H1 (cell line): Measurements from ENCODE around the gene HSDL2.

DNA sequence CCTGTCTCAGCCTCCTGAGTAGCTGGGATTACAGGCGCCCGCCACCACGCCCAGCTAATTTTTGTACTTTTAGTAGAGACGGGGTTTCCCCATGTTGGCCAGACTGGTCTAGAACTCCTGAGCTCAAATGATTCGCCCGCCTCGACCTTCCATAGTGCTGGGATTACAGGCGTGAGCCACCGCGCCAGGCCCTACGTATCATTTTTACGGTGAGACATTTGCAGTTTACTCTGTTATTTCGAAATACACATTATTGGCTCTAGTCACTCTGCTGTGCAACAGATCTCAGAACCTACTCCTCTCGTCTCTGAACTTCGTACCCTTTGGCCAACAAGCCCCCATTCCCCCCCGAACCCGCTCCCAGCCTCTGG, 858 bp downstream of the PTGR1 start:
- RRBS = no CpG with 5 or more reads among the region's 17 CpGs
CAGE:
- cytosol, long polyA plus RNA = no peak
- long polyA plus RNA = no peak
- nucleus, long polyA plus RNA = no peak

- RRBS = no CpG with 5 or more reads among the region's 7 CpGs
CAGE:
- cytosol, long polyA plus RNA = no peak
- long polyA plus RNA = no peak
- nucleus, long polyA plus RNA = no peak
These were observed 2.2 kb downstream of the DNAJC25 start for GRCh38 chr9:111633179-111633979.

DNA sequence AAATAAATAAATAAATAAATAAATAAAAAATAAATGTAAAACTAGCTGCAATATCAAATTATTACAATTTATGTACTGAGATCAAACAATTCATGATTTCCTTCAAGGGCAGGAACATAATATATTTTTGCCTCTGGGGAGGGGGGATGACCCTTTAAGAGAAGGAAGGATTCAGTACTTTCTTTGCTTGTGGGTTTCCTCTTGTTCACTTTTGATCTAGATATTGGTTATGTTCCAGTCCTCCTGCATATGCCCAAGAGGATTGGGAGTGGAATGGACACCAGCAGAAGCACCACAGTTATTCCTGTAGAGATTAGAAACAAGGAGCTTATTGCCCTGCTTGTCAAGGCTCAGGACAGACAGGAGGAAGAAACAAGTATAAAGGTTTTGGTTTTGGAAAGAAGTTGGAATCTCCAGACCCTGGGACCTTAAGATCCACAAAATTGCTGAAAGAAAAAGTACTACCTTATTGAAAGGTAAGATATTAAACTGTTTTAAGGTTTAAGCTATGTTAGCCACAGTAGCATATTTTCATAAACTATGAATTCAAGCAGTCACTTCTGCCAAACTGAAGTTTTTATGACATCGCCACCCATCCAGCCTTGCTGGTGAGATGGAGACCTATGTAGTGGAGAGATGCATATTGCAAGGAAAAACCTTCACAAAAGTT, 11.6 kb downstream of the DNAJC25 start:
- RRBS = no CpG with 5 or more reads among the region's 1 CpG
CAGE:
- cytosol, long polyA plus RNA = no peak
- long polyA plus RNA = no peak
- nucleus, long polyA plus RNA = no peak

GRCh38 chr9:111857437-111857987, 39.1 kb upstream of the UGCG start:
- RRBS = no CpG with 5 or more reads among the region's 4 CpGs
CAGE:
- cytosol, long polyA plus RNA = no peak
- long polyA plus RNA = no peak
- nucleus, long polyA plus RNA = no peak

DNA sequence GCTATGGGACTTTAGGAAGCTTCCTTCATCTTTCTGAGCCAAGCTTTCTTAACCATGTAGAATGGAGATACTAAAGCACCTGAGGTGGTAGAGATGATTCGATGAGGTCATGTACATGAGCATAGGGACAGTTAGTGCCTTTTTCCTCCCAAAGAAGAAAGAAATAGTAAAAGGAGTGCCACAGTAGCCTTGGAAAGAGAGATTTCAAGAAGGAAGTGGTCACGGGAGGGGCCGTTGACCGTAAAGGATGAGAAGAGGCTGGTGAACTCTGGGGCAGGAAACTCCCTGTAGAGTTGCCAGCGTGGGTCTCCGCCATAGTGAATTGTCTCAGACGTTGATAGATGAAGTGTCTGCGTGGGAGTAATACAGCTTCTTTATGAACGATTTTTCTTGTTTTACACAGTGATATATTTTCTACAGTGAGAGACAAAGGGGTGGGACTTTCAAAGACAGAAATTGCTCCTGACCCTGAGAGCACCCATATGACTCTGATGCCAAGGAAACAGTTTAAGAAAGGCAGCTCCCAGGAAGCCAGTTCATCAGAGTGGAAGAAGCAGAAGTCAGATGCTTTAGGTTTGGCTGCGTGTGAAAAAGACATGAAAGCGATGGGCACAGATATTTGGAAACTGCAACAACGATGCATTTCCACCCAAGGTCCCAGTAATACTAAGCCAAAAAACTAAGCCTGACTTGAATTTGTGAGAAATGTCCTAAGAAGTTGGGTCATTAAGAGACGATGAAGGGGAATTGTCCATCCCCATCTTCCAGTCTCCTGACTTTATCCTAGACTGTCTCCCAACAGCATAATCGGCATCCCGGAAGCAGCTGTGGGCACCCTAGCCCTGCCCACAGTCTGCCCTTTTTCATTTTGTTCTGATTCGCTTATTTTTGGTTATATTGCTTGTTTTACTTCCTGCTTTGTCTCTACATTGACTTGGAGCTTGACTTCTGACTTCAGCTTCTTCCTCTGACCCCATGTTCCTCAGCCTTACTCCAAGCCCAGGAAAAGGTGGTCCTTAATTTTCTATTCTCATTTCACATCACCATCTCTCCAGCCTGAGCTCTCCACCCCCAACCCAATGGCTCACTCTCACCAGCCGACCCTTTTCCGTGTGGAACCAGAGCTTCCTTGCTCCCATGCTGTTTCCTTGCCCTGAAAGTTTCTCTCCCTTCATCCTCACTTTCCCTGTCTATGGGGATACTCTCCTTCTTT, 41.5 kb downstream of the UGCG start:
- RRBS = no CpG with 5 or more reads among the region's 18 CpGs
CAGE:
- cytosol, long polyA plus RNA = no peak
- long polyA plus RNA = no peak
- nucleus, long polyA plus RNA = no peak

DNA sequence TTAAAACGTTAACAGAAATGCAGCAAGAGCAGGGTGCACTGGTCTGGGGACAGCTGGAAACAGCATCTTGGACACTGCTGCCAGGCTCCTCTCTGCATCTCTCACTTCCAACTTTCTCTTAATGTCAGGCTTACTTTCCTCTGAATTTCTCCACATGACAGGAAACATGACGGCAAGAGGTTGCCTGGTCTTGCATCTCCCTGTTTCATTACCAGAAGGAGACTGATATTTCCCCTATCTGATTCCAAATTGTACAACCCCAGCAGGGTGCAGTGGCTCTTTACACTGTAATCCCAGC, 101.5 kb downstream of the UGCG start:
- RRBS = no CpG with 5 or more reads among the region's 2 CpGs
CAGE:
- cytosol, long polyA plus RNA = no peak
- long polyA plus RNA = no peak
- nucleus, long polyA plus RNA = no peak

DNA sequence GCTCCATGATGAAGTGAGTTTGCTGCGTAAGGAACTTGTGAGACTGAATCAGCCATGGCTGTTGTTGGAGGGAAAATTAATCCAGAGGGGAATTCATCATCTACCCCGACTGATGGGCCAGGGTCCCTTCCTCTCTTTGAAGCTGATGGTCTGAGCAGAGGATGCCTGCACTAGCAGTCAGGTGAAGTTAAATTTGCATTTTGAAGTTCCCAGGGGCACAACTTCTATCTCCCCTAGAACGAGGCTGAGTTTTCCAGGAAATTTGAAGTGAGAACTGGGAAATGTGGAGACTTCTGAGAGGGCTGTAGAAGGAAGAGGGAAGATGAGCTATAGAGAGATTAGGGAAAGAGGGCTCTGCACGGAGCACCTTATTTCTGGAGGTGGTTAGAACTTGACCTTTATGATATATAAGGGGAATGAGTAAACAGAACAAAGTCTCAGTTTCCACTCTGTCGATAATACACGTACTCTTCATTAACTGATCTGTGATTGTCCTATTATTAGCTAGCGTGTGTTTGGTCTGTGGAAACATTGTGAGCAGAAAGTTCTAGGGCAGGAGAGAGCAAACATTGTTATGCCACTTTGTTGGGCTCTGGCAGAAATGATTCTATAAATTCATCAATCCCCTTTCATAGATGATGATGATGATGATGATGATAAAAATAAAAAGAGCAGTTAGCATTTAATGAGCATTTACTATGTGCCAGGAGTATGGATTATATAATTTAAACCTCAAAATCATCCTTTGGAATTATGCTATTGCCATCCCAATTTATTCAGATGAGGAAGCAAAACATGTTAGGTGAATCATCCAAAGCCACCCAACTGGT, 118.5 kb downstream of the UGCG start:
- RRBS = no CpG with 5 or more reads among the region's 7 CpGs
CAGE:
- cytosol, long polyA plus RNA = no peak
- long polyA plus RNA = no peak
- nucleus, long polyA plus RNA = no peak

DNA sequence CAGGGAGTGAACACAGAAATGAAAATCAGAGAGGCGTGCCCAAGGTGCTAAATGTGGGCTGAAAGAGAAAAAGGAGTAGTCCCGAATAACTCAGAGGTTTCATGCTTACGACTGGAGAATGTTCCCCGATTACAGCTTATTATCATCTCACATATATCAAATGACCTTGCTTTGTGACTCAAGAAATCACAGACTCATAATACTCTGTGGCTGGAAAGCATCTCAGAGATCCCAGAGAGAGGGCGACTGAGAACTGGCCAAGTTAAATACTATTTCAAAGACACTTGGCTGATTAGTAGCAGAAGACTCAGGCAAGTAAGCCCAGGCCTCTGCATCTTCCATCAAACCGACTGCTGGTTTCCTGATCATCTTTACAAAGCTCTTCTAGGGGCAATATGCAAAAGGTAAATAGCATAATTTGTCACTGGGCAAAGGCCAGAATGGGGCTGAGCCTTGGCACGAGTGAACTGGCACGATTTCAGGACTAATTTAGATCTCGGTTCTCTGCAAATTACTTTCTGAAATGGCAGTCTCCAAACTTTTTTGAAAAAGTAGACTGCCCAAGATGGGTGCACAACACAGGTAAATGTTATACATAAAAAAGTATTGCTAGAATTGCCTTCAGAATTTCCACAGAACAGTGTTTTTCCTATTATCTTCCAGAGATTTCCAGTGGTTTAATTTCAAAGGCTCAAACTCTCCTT, 125.8 kb downstream of the SUSD1 start:
- RRBS = no CpG with 5 or more reads among the region's 9 CpGs
CAGE:
- cytosol, long polyA plus RNA = no peak
- long polyA plus RNA = no peak
- nucleus, long polyA plus RNA = no peak

DNA sequence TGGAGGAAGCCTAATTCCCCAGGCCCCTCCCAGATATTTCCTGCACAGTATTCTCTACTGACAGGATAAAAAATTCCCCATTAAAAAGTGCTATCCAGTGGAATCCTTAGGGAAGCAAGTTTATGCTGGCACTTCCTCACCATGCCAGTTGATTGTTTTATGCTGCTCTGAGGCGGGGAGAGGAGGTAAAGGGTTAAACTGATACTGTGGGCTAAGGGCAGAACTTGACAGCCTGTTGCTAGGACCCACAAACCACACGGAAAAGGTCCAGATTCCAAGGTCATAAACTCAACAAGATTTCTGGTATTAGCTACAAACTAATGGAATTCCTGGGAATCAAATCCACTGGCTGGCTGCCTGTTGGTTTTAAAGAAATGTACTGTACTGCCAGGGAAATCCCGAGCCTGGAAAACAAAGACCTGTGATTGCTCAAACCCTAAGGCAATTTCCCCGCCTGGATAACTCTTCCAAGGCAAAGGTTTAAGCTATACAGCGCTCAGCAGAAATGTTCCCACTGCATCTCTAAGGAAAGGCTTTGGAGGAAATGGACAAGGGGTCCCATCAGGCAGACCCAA, 124.6 kb downstream of the SUSD1 start:
- RRBS = no CpG with 5 or more reads among the region's 5 CpGs
CAGE:
- cytosol, long polyA plus RNA = no peak
- long polyA plus RNA = no peak
- nucleus, long polyA plus RNA = no peak

DNA sequence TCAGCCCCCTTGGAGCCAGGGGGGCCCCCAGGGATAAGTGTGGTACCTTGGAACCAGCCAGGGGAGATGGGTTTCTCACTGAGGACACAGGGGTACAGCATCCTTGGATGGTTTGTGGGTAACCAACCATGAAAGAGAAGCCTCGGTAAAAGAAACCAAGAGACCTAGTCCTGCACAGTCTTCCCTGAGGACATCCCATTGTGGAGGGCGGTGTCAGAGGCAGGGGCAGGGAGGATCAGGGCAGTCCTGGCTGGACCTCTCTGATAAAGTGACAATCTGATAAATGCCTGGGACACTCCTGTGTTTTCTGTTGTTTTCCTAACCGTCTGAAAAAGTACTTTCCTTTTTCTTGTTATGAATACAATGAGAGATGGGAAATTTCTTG, 102.2 kb downstream of the SUSD1 start:
- RRBS = no CpG with 5 or more reads among the region's 3 CpGs
CAGE:
- cytosol, long polyA plus RNA = no peak
- long polyA plus RNA = no peak
- nucleus, long polyA plus RNA = no peak

DNA sequence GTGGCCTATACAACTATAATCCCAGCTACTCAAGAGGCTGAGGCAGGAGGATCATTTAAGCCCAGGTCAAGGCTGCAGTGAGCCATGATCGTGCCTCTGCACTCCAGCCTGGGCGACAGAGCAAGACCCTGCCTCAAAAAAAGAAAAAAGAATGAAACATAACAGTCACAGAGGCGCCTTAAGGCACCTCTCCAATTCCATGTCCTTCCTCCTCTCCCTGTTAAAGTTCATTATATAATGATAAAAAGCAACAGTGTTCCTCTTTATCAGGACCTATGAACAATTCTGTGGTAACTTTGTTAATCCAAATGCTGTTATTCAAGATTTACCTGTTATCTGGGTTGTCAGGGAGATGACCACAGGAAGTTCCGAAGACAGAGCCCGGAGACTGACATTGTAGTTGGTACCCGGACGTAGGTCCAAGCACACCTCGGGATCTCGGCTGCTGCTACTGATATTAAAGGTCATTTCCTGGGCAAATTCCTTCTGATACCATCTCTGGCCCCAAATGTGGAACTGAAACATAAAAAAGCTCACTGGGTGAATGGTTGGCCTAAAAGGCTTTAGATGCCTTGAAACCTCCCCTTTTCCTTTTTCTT, 96.8 kb downstream of the SUSD1 start:
- RRBS = no CpG with 5 or more reads among the region's 9 CpGs
CAGE:
- cytosol, long polyA plus RNA = no peak
- long polyA plus RNA = no peak
- nucleus, long polyA plus RNA = no peak

- RRBS = 91% methylated on average over 2 of the region's 13 CpGs
CAGE:
- cytosol, long polyA plus RNA = no peak
- long polyA plus RNA = no peak
- nucleus, long polyA plus RNA = no peak
These were observed 25.9 kb downstream of the SUSD1 start for GRCh38 chr9:112149019-112149807.

DNA sequence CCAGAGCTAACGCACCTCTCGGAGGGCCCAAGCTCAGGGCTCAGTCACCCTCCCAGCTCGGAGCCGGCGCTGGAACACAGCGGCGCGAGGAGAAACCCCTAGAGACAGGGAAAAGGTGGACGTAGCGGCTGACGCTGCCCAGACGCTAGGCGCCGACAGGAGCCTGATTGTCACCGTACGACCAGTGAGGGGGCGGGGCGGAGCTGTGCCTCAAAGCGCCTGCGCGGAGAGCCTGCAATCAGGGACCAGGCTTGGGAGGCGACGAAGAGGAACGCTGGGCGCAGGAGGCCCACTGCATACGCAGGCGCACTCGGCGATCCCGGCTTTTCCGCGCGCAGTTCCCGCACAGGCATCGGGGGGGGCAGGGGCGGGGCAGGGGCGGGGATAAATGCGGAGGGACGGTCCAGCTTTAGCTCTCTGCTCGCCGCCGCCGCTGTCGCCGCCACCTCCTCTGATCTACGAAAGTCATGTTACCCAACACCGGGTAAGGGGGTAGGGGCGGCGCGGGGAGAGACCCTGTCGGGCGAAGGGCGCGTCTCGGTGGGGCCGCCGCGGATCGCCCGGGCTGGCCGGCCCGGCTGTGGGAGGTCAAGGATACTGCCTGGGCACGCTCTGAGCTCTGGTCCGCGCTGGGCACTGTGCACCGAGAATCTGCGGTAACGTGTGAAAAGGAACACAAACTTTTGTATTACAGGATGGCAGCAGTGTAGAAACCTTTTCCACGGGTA, at the start of gene HSDL2:
TSS of gene HSDL2 (plus strand) at position 412 of the 728 bp plus-strand sequence.
- RRBS = 2% methylated on average over 12 of the region's 69 CpGs
CAGE:
- cytosol, long polyA plus RNA = start-site peak on the plus strand centred at position 413 of the sequence, 48 bp wide, 224 reads
- long polyA plus RNA = start-site peak on the plus strand centred at position 412 of the sequence, 50 bp wide, 233 and 231 reads in 2 replicates
- nucleus, long polyA plus RNA = start-site peak on the plus strand centred at position 406 of the sequence, 62 bp wide, 270 reads

DNA sequence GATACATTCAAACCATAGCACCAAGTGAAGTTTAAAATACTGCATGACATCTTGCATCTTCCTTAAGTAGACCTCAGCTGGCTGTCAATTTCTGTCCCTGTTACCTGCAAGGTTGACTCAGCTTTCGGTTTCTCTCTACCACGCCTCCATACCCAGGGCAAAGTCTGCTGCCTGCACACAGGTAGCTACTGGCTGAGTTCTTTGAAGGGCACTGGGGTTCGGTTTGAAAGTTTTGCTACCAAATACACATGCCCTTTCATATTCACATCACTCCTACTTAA, 69.5 kb downstream of the KIAA1958 start:
- RRBS = no CpG with 5 or more reads among the region's 3 CpGs
CAGE:
- cytosol, long polyA plus RNA = no peak
- long polyA plus RNA = no peak
- nucleus, long polyA plus RNA = no peak

GRCh38 chr9:112570671-112571027, 84.0 kb downstream of the KIAA1958 start:
- RRBS = no CpG with 5 or more reads among the region's 4 CpGs
CAGE:
- cytosol, long polyA plus RNA = no peak
- long polyA plus RNA = no peak
- nucleus, long polyA plus RNA = no peak

GRCh38 chr9:112831937-112832270, 58.8 kb downstream of the SLC46A2 start:
- RRBS = no CpG with 5 or more reads among the region's 3 CpGs
CAGE:
- cytosol, long polyA plus RNA = no peak
- long polyA plus RNA = no peak
- nucleus, long polyA plus RNA = no peak

DNA sequence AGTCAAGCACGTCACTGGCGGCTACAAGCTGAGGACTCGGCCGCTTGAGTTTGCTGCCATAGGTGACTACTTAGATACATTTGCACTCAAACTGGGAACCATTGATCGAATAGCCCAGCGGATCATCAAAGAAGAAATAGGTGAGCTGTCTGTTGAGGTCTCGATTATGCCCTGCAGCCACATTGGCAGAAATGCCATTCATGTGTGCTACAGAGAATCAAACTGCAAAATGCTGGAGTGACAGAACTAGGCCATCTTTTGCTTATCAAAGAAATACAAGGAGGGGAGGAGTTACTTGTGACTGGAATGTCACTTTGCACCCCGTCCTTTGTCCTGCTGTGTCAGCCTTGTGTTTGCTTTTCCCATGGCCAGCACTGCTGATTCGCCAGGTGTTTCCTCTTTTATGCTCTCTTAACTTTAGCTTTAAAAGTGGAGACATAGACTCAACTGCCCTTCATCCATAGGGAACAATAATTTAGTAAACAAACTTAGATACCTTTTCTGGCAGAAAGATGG, 54.3 kb downstream of the SLC46A2 start:
- RRBS = no CpG with 5 or more reads among the region's 9 CpGs
CAGE:
- cytosol, long polyA plus RNA = no peak
- long polyA plus RNA = no peak
- nucleus, long polyA plus RNA = no peak

DNA sequence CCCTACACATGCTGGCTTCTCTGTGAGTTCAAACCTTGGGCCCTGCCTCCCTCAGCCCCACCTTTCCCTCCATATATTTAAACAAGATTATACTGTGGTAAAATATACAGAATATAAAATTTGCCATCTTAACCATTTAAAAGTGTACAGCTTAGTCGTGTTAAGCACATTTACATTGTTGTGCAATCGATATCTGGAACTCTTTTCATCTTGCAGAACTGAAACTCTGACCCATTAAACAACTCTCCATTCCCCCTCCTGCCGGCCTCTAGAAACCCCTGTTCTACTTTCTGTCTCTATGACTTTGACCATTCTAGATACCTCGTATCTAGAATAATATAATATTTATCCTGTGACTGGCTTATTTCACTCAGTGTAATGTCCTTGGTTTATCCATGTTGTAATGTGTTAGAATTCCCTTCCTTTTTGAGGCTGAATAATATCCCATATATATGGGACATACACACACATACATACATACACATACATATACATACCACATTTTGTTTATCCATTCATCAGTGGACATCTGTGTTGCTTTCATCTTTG, 31.8 kb downstream of the SLC46A2 start:
- RRBS = no CpG with 5 or more reads among the region's 4 CpGs
CAGE:
- cytosol, long polyA plus RNA = no peak
- long polyA plus RNA = no peak
- nucleus, long polyA plus RNA = no peak

- RRBS = no CpG with 5 or more reads among the region's 3 CpGs
CAGE:
- cytosol, long polyA plus RNA = no peak
- long polyA plus RNA = no peak
- nucleus, long polyA plus RNA = no peak
These were observed 25.1 kb upstream of the SLC31A2 start for GRCh38 chr9:113125754-113126041.

- RRBS = no CpG with 5 or more reads among the region's 9 CpGs
CAGE:
- cytosol, long polyA plus RNA = no peak
- long polyA plus RNA = no peak
- nucleus, long polyA plus RNA = no peak
These were observed 3.6 kb downstream of the SLC31A2 start for GRCh38 chr9:113154331-113154923.